NCI-H460 (cell line): ENCODE measurements around a stretch of chr17.

GRCh38 chr17:83078265-83078510, 1.2 kb upstream of the METRNL start:
RAMPAGE:
- cytosol, long total RNA: no peak
- long total RNA: no peak
- nucleus, long total RNA: no peak

GRCh38 chr17:83081678-83082380, 2.4 kb downstream of the METRNL start:
RAMPAGE:
- cytosol, long total RNA: no peak
- long total RNA: no peak
- nucleus, long total RNA: no peak

RAMPAGE:
- cytosol, long total RNA: no peak
- long total RNA: no peak
- nucleus, long total RNA: no peak
Observed at GRCh38 chr17:83090651-83090995, 11.2 kb downstream of the METRNL start.

RAMPAGE:
- cytosol, long total RNA: no peak
- long total RNA: no peak
- nucleus, long total RNA: no peak
Observed at GRCh38 chr17:83155023-83156086, 75.9 kb downstream of the METRNL start.

RAMPAGE:
- cytosol, long total RNA: no peak
- long total RNA: no peak
- nucleus, long total RNA: no peak
Observed at GRCh38 chr17:83193368-83194433, 114.3 kb downstream of the METRNL start.

RAMPAGE:
- cytosol, long total RNA: no peak
- long total RNA: no peak
- nucleus, long total RNA: no peak
Observed at GRCh38 chr17:83202818-83203726, 123.7 kb downstream of the METRNL start.